ENCODE measurements around the gene ZNF717.

GRCh38 chr3:72127302-72127612 lies 342.3 kb upstream of the PROK2 start:
- PRO-cap, result no peak

GRCh38 chr3:72151541-72152004 lies 366.6 kb upstream of the PROK2 start:
- PRO-cap, result no peak

DNA sequence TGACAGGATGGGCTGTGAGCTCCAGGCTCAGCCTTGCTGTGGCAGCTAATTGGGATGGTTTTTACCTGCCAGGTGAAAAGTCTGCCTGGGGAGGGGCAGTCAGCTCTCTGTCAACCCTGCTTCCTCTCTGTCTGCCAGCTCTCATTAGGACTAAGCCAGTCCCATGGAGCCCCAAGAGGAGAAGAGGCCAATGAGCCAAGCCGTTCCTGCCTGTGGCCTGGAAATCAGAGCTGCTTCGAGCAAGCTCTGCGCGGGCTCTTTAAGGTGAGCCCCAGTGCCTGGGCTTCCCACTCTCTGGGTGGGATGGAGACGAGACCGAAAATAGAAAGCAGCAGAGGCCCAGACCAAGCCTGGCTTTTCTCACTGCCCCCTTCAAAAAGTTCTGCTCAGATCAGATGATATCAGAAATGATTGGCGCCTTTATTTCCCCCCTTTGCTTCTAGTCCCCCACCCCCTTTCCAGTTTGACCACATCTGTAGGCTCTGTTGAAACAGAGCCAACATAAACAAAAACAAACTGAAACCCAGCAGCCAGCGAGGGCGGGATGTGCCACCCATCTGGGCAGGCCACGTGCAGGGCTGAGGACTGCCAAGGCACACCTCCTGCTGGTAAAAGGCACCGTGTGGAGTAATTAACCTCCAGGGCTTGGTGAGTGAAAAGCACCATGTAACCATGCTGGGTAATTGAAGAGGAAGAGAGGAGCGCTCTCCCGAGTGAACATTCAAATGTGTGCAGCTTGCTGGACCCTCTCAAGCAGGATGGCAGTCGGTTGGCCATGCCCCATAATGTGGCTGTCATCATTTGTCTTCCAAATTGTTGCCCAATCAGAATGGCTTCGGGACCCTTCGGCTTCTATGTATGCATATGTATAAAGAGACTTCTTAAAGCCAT lies 471.0 kb upstream of the PROK2 start:
- PRO-cap, result no peak

DNA sequence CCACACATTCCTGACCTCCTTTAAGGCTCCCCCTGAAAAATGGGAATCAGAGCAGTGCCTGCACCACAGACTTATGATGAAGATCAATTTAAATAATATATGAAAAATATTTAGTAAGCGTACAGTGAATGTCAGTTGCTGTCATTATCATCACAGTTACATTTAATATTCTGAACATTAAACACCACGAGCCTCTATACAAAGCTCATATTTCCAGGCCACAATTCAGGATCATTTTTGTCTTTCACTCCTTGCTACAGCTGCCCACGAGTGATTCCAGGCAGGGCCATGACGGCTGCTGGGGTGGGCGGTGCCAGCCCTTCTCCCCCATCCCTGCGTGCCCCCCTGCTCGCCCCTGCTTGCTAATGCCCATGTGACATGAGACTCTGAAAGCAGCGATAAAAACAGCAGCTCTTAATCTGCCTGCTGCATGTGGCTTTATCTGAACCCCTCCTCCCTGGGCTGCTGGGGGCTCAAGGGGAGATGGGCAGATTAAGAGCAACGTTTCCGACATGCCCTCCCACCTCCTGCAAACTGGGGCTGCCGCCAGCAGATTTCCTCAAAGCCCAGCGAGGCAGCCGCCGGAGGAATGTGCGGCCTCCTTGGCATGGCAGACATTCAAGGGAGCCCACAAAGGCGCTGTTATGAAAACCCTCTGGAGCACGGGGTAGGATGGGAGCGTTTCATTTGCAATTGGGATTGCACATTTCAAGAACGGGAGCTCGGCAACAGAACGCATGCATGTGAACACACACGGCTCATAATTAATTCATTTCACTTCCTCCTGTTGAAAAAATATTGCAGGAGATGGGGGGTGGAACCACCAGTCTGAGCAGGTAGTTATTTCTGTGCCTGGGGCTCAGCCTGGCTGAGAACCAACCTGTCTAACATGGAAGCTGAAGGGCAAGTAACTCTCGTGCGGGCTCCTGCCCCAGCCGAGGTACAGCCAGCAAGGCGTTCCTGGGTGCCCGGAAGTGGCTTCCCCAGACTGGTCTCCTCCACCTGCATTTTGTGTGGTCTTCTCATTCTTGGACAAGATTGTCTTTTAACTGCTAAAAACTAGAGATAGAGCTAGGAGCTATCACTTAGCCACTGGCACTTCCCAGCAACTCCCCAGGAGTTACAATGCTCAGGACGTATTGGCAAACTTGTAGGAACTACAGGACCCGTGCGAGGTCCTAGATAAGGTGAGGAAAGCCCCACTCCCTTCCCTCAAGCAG lies 504.2 kb upstream of the PROK2 start:
- PRO-cap, result no peak

DNA sequence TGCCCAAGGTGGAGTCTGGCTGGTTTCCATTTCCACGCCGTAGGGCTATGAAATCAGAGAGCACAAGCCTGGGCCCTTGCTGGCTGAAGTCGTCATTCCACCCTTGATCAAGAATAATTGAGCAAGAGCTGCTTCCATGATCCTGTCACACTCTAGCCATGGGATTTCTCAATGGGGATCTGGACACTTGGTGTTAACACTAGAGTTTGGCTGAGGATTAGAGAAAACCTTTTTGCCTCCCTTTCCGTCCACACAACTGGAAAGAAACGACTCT lies 475.0 kb downstream of the SHQ1 start:
- PRO-cap, result no peak

DNA sequence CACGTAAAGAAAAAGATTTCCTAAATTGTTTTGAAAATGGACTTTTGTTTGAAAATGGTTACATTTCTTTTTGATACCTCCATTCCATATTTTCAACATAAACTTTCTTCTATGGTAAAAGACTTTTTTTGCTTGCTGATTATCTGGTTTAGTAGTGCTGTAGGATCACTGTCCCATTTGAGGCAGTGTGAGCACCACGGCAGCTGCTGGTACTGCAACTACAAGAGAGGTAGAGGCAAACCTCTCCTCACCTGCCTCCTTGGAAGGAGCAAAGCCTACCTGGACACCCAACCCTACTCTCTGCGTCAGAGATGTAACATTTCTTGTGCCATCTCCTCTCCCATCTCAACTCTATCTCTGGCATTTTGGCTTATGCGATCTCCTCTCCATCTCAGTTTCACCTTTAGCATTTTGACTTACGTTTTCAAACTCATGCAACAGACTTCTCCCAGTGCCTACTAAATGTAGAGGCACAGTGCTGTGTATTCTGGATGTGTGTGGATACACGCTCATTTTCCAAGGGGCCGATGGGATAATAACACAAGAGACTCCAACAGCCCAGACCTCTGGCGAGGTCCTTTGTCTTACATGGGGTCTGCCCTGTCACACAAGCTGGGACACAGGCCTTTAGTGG lies 460.0 kb downstream of the SHQ1 start:
- PRO-cap, result no peak

GRCh38 chr3:72487222-72487939 lies 360.9 kb downstream of the SHQ1 start:
- PRO-cap, result no peak

- PRO-cap, result no peak
These were observed 280.7 kb downstream of the SHQ1 start for GRCh38 chr3:72567502-72567941.

- PRO-cap, result no peak
These were observed 102.0 kb downstream of the SHQ1 start for GRCh38 chr3:72746279-72746705.

DNA sequence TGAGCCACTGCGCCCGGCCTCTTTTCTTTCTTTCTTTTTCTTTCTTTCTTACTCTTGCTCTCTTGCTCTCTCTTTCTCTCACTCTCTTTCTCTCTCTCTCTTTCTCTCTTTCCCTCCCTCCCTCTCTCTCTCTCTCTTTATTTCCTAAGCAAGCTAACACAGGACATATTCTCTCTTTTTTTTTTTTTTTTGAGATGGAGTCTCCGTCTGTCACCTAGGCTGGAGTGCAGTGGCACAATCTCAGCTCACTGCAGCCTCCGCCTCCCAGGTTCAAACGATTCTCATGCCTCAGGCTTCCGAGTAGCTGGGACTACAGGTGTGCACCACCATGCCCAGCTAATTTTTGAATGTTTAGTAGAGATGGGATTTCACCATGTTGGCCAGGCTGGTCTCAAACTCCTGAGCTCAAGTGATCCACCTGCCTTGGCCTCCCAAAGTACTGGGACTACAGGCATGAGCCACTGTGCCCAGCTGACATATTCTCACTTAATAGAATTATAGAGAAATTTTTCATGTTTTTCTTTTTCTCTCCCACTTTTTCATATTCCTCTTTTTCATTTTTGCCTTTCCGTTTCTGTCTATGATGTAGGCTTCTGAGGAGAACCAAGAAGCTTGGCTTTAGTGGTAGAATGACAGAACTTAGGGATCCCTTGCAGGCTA lies 17.0 kb upstream of the PPP4R2 start:
- PRO-cap, result no peak

DNA sequence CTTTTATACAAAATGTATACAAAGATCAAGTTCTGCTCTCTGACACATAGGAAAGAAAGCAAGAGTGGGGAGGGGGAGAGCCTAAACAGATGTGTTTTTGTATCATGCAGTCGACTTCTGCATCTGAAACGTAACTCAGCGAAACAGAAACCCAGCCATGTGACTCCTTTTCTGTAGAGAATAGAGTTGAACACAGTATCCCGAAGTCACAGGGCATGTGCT lies 121.0 kb downstream of the PDZRN3 start:
- PRO-cap, result no peak

- PRO-cap, result no peak
These were observed 55.2 kb downstream of the PDZRN3 start for GRCh38 chr3:73569385-73570017.

DNA sequence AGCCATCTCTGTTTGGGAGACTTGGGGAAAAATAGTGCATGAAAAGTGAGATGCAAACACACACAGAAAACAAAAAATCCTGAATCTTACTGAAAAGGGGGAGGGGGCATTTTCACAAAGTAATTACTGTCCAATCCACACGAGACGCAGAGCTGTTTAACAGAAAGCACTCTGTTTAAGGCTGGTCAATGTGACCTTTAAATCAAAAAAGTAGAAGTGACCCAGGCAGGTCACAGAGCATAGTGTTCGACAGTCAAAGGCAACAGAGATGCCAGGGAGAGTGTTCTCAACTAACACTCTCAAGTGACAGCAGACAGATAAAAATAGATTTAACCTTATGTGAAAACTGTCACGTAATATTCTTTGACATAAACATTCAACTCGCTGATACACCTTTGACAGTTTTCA lies 15.6 kb downstream of the PDZRN3 start:
- PRO-cap, result no peak

DNA sequence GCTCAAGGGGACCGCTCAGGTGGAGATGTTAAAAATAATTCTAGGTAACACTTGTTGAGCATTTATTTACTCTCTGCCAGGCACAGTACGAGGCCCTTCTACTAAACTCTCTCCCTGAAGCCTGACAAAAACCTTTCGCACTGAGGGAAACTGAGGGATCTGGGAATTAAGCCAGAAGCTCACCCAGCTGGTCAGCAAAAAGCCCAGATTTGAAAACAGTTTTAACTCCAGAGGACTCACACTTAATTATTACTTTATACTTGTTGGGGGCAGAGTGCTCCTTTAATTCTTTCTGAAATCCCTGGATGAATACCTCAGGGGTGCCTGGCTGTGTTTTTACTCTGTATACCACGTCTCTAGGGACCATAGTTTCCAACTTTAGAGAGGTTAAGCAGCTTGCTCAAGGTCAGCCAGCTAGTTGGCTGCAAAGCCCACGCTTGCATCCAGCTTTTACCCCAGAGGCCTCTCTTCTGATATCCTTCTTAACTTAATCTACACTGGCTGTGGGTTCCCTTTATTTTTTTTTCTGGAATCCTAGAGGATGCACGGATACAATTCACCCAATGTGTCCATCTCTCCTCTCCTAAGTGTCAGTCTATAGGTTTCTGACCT lies 1.5 kb downstream of the PDZRN3 start:
- PRO-cap, result no peak

- PRO-cap, result no peak
These were observed 34.2 kb upstream of the PDZRN3 start for GRCh38 chr3:73658719-73659466.

GRCh38 chr3:75435233-75436342 lies 228.5 kb upstream of the FRG2C start:
- PRO-cap, result unidirectional peak, plus-strand start at chr3:75435308; unidirectional peak, plus-strand start at chr3:75435339

DNA sequence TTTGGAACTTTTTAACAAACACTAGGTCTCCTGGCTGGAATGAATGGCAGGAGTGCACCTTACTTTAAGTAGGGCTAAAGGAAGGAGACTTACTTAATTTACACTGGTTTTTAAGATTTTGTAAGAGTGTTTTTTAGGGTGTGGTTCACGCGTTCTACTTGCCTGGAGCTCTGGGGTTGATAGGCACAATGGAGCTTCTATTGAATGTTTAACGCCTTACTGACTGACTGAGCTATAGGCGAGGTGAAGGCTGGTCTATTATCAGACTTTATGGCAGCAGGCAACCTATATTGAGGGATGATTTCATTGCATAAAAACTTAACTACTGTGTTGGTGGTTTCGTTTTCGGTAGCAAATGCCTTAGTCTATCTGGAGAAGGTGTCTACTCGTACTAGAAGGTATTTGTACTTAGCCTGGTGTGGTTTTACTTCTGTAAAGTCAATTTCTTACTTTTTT lies 162.1 kb upstream of the FRG2C start:
- PRO-cap, result no peak

- PRO-cap, result unidirectional peak, minus-strand start at chr3:75785557
These were observed at the start of gene ZNF717 for GRCh38 chr3:75785181-75785943. ZNF717 (minus strand) TSS chr3:75785549.

DNA sequence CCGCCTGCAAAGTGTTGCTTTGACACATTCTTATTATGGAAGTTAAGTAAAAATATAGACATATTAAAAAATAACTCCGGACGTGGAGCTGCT lies 163 bp downstream of the ROBO2 start:
- PRO-cap, result no peak

DNA sequence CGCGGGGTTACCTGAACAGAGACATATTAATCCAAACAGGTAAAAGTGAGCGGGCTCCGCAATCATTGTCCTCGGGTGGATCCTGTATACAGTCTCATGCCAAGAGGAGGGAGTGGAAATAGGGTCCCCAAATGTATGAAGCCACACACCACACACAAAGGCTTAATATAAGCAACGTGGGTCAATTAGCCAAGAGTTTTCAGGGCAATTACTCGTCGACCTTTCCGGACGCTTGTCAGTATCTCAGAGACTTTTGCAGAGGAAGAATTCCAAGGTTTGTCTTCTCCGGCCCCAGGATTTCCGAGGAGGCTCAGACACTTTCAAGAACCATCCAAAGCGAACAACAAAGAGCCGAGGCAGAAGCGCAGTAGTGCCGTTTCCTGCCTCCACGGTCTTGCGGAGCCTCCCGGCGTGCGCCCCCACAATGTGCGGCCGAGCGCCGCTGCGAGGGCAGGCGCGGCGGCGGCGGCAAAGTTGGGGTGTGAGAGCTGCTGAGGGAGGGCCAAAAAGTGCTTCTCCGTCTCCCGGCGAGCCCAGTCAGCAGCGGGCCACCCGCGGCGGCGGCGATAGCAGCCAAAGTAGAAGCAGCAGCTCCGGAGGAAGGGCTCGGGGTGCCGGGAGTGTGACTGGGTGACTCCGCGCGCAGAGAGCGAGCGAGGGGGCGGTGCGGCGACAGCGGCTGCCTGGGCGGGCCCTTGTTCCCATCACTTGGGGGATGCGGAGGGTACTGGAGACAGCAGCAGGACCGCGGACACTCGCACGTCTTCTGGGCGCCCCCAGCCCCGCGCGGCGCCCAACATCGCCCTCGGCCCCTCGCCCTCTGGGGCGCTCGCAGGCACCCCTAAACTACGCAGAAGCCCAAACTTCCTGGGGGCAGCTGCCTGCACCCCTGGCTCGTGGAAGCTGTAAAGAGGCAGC lies 749.1 kb downstream of the ROBO1 start:
- PRO-cap, result no peak